ENCODE results near the genes OR10G6, OR8B3, ROBO3, PKNOX2 and CHEK1.

- PRO-cap = no peak
- RAMPAGE, long total RNA, 4 experiments = no peak in any of the 4 experiments
These were observed 3.8 kb downstream of the HSPA8 start for GRCh38 chr11:123057844-123058880.

DNA sequence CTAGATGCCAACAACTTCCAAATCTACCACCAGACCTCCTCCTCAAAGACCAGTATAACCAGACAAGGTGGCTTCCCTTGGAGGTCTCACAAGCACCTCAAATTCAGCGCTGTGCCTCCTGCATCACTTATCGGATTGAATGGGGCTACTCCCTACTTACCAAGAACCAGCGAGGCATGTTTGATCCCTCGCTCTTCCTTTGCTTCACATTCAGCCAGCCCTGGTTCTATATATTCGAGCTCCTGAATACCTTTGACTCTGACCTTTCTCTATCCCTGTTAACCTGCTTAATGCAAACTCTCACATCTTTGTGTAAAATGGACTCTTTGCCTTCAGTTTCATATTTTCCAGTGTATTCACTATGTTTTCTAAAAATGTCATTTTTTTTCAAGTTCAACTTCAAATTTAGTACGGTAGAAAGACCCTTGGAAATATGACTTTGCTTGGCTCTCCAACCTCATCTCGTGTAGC, 48.3 kb downstream of the CLMP start:
- PRO-cap = no peak
- RAMPAGE, long total RNA, 4 experiments = no peak in any of the 4 experiments

GRCh38 chr11:123358072-123358944, 71.8 kb upstream of the GRAMD1B start:
- PRO-cap = no peak
- RAMPAGE, long total RNA, 4 experiments = no peak in any of the 4 experiments

DNA sequence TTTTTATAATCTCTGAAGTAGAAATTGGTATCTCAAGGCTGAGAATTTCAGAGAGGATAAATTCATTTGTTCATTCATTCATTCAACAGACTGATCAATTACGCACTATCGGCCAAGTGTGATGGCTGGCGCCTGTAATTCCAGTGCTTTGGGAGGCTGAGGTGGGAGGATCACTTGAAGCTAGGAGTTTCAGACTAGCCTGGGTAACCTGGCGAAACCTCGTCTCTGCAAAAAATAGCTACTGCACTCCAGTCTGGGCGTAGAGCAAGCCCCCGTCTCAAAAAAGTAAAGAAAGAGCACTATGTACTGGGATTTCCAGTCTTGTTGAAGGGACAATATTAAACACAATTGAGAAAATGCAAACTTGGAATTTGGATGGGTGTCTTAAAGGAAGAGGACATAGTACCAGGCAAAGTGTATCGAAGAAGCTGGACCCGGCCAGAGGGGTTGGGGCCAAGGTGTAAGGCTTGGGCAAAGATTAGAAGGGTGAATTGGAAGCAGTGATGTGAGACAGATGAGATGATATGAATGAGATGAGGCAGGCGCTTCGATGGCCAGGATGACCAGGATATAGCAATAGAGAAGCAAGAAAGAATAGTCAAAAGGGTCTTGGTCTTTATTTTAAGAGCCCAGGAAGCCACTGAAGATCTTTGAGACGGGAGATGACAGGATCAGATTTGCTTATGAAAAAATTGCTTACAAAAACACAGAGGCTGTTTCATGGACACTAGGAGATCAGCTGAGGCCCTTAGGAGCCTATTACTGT, 59.9 kb downstream of the GRAMD1B start:
- PRO-cap = no peak
- RAMPAGE, long total RNA, 4 experiments = no peak in any of the 4 experiments

- PRO-cap = no peak
- RAMPAGE, long total RNA, 4 experiments = no peak in any of the 4 experiments
These were observed 79.5 kb downstream of the GRAMD1B start for GRCh38 chr11:123509316-123510254.

GRCh38 chr11:123613059-123613868, 41.2 kb downstream of the SCN3B start:
- PRO-cap = no peak
- RAMPAGE, long total RNA, 4 experiments = no peak in any of the 4 experiments

DNA sequence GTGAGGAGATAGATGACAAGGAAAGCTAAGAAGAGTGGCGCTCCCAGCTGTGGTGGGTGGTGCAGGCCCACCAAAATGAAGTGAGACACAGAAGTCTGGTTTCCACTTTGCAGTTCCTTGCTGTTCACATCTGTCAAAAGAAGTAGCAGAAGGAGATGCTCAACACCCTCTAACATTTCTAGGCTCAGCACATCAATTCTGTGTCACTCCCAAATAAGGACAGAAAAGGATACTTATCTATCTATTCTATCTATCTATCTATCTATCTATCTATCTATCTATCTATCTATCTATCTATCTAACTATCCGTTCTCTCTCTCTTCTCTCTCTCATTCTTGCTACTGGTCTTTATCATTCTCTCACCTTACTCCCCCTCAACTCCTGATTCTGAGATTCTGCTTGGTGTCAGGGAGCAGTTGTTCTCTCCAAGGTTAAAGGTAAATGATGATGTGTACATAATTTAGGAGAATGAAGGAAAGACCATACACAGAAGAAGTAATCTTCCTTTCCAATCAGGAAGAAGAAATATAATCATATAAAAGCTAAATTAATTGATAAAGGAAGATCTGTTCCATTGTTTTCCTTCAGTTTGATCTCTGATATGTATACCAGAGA, at the start of gene OR10G6:
Gene OR10G6, minus strand, starts transcription at position 176 of the 615 bp plus-strand sequence.
- PRO-cap = no peak
- RAMPAGE, long total RNA, 4 experiments = no peak in any of the 4 experiments

GRCh38 chr11:124398827-124399176, at the start of gene OR8B3:
TSS of gene OR8B3 (minus strand) at chr11:124399024.
- PRO-cap = no peak
- RAMPAGE, long total RNA, 4 experiments = no peak in any of the 4 experiments

DNA sequence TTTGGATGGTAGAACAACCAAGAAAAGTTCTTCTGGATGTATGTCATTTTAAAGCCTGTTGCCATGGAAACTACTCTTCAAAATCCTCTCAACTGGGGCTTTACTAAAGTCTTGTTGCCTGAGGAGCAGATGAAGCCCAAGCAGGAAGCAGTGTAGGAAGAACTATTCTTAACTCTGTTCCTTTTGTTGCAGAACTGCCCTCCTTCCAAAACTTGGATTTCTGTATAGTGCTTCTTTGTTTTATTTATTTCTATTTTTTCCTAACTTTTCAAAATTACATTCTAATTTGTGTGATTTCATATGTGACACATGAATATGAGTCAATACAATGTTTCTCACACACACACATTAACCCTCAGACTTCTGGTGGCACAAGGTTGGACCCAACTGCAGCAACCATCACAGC, 373 bp upstream of the OR8B8 start:
- PRO-cap = no peak
- RAMPAGE, long total RNA, 4 experiments = no peak in any of the 4 experiments

GRCh38 chr11:124536457-124537046, 6.9 kb downstream of the OR8B12 start:
- PRO-cap = no peak
- RAMPAGE, long total RNA, 4 experiments = no peak in any of the 4 experiments

- PRO-cap = bidirectional peak, plus-strand start at chr11:124799627, minus-strand start at chr11:124799591
- RAMPAGE, long total RNA, 4 experiments = no peak in any of the 4 experiments
These were observed 625 bp downstream of the MSANTD2 start for GRCh38 chr11:124799296-124800266.

GRCh38 chr11:124865131-124865549, at the start of gene ROBO3:
TSS of gene ROBO3 (plus strand) at chr11:124865432.
- PRO-cap = no peak
- RAMPAGE, long total RNA, 4 experiments = no peak in any of the 4 experiments

DNA sequence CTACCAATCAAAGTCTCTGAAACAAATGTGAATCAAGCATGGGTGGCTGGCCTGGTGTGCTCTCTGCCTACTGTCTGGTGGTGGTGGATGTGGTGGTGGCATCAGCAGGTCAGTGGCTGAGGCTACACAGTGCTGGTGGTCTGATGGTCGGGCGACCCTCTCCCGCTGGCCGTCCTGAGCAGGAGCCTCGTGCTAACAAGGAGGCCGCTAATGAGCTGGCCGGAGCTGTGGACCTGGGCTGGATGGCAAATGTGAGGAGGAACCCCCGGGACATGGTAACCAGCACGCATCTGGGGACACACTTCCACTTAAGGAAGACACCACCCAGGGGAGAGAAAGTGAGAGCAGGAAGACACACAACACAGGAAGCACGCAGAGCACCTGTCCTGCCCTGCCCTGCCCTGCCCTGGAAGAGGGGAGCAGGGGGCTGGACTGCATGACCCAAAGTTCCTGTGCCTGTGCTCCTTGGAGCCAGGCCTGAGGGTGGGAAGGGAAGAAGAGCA, 23.6 kb downstream of the SLC37A2 start:
- PRO-cap = no peak
- RAMPAGE, long total RNA, 4 experiments = no peak in any of the 4 experiments

DNA sequence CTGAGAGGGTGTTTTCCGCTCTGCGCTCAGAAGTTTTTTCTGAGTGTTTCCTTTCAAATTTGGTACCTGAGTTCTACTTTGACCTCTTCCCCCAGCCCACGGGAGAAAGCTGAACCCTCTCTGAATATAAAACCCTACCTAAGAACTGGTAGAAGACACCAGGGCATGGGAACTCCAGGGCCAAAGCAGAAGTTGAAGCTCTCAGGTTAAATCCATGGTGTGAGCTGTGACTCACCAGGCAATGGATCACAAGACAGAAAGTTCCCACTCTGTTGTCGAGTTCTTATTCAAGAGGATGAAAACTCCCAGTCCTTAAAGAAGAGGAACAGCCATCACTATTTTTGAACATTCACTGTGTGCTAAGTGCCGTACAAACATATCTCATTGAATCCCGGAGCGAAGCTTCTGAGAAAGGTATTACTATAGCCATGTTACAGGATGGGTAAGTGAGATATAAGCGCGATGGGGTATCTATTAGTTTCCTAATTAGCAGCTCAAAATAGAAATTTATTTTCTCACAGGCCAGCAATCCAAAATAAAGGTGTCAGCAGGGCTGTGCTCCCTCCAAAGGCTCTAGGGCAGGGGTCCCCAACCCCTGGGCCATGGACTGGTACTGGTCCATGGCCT, 8.8 kb downstream of the TMEM218 start:
- PRO-cap = no peak
- RAMPAGE, long total RNA, 4 experiments = no peak in any of the 4 experiments

GRCh38 chr11:125164373-125165081, at the start of gene PKNOX2:
TSS of gene PKNOX2 (plus strand) at chr11:125164751.
- PRO-cap = bidirectional peak, plus-strand start at chr11:125164802, minus-strand start at chr11:125164530; bidirectional peak, plus-strand start at chr11:125165022, minus-strand start at chr11:125164877
- RAMPAGE, long total RNA, 4 experiments = start-site peak on the plus strand in 4 of 4 experiments, at chr11:125164695-125164757 at its widest, 20 to 48 reads per replicate

DNA sequence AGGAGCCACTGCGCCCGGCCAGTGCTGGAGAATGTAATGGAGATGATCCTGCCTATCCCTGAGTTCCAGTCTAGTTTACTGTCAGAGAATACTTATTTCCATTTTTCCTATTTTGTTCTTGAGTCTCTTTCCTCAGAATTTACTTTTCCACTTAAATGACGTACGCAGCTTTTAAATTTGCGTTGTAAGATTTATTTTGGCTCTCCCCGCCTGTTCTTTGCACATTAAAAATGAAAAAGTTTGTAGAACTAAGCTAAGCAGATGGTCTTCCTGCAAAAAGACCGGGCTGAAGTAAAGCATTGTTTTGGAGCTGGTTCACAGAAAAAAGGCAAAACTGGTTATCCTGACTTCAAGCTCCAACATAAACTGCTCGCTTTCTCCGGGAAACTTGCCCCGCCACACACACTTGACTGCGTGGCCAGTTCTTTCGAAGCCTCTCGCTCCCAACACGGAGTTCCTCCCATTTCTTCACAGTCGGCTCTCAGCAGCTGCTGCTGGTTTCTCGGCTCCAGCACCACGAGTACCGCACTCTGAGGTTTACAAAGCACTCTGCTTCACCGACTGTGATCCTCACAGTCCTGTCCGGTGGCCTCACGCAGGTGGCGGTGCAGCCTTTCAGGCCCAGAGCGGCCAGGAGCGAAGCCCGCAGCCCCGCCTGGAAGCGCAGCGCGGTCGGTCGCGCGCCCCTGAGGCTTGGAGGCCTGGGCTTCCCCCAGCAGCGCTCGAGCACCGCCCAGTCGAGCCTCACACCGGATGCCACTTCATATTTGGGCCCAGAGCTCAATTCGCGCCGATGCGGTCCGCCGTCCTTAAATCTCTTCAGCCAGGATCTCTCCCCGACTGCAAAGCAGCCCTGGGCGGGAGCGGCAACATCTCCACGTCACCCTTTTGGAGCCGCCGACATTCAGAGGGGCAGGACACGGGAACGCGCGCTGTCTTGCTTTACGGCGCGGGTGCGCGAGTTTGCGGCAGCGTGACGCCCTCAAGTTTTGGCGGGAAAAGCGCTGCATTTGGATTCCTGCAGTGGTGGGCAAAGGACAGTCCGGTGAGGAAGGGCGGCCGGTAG, at the start of gene CHEK1:
Gene CHEK1, plus strand, starts transcription at position 196 of the 1,066 bp plus-strand sequence.
- PRO-cap = unidirectional peak, plus-strand start at position 464 of the sequence; unidirectional peak, plus-strand start at position 573 of the sequence; bidirectional peak, plus-strand start at position 776 of the sequence, minus-strand start at position 688 of the sequence
- RAMPAGE, long total RNA, 4 experiments = start-site peak on the minus strand in 2 of 4 experiments, centred at position 912 of the sequence, 38 to 52 reads per replicate

DNA sequence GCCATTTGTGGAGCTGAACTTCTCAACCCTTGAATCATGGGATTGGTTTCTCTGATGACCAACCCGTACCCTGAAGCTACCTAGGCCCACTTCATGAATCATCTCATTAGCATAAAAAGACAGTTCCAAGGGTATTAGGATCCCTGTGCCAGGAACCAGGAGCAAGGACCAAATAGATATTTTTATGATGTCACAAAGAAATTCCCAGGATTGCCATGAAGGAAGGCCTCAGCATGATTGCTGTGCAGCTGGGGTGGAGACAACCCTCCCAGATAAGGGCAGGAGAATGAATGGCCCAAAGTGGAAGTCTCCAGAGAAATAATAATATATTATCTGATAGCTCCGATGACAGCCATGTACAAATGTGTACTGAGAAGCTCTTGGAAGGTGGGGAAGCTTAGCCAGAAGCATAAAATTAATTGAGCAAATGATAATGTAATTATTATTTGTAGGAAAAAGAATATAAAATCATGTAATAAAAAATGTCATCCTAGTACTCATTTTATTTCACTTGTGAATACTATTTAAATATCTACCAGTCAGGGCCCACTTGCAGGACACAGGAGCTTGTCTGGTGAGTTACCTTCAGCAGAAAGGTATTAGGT, 3.8 kb upstream of the ACRV1 start:
- PRO-cap = no peak
- RAMPAGE, long total RNA, 4 experiments = no peak in any of the 4 experiments

GRCh38 chr11:125925249-125925765, 20.5 kb upstream of the VSIG10L2 start:
- PRO-cap = no peak
- RAMPAGE, long total RNA, 4 experiments = no peak in any of the 4 experiments

- PRO-cap = no peak
- RAMPAGE, long total RNA, 4 experiments = no peak in any of the 4 experiments
These were observed 10.5 kb downstream of the VSIG10L2 start for GRCh38 chr11:125956229-125956800.

- PRO-cap = no peak
- RAMPAGE, long total RNA, 4 experiments = no peak in any of the 4 experiments
These were observed 11.4 kb downstream of the VSIG10L2 start for GRCh38 chr11:125957127-125957762.

Data from esophagus muscularis mucosa (tissue), 4 donors.